Thoracic aorta endothelial cell (primary cell): Measurements from ENCODE around the gene SKI.

- CAGE, long polyA plus RNA: no peak
These were observed 15.3 kb upstream of the SKI start for GRCh38 chr1:2212504-2213546.

DNA sequence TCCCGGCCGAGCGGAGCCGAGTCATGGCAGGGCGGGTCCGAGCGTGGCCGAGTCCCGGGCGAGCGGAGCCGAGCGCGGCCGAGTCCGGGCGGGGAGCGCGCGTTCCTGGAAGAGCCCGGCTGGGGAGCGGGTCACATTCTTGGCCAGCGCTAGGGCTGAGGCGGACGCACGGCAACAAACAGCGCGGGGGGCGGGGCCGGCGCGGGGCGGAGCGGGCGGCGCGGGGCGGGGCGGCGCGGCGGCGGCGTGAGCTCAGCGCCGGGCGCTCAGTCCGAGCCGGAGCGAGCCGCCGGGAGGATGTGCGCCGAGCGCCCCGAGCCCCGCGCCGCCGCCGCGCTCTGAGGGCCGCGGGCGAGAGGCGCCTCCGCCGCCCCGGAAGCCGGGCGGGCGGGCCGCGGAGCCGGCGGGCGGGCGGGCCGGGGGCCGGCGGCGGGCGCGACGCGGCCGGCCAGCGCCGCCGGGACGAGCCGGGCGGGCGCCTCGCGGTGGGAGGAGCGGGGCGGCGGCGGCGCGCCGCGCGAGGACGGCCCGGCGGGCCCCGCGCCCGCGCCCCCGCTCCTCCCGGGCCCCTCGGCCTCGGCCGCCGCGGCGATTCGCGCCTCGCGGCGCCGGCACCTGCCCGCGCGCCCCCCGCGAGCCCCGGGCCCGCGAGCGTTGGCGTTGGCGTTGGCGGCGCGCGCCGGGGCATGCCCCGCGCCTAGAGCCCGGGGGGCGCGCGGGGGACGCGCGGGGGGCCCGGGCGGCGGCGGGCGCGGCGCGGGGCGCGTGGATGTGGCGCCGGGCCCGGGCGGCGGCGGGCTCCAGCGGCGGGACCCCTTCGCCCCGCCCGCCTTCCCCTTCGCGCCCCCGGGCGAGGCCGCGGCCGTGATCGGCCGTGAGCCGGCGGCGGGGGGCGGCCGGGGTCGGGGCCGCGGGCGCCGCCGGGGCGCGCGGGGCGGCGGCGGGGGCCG, at the start of gene SKI:
Gene SKI (plus strand): TSS at position 555 of the 950 bp plus-strand sequence.
- CAGE, long polyA plus RNA: no peak

DNA sequence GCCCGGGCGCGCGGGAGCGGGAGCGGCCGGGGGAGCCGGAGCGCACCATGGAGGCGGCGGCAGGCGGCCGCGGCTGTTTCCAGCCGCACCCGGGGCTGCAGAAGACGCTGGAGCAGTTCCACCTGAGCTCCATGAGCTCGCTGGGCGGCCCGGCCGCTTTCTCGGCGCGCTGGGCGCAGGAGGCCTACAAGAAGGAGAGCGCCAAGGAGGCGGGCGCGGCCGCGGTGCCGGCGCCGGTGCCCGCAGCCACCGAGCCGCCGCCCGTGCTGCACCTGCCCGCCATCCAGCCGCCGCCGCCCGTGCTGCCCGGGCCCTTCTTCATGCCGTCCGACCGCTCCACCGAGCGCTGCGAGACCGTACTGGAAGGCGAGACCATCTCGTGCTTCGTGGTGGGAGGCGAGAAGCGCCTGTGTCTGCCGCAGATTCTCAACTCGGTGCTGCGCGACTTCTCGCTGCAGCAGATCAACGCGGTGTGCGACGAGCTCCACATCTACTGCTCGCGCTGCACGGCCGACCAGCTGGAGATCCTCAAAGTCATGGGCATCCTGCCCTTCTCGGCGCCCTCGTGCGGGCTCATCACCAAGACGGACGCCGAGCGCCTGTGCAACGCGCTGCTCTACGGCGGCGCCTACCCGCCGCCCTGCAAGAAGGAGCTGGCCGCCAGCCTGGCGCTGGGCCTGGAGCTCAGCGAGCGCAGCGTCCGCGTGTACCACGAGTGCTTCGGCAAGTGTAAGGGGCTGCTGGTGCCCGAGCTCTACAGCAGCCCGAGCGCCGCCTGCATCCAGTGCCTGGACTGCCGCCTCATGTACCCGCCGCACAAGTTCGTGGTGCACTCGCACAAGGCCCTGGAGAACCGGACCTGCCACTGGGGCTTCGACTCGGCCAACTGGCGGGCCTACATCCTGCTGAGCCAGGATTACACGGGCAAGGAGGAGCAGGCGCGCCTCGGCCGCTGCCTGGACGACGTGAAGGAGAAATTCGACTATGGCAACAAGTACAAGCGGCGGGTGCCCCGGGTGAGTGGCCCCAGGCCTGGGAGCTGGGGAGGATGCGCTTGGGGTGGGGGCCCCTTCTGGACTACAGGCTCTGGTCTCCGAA, 950 bp downstream of the SKI start:
- CAGE, long polyA plus RNA: no peak

DNA sequence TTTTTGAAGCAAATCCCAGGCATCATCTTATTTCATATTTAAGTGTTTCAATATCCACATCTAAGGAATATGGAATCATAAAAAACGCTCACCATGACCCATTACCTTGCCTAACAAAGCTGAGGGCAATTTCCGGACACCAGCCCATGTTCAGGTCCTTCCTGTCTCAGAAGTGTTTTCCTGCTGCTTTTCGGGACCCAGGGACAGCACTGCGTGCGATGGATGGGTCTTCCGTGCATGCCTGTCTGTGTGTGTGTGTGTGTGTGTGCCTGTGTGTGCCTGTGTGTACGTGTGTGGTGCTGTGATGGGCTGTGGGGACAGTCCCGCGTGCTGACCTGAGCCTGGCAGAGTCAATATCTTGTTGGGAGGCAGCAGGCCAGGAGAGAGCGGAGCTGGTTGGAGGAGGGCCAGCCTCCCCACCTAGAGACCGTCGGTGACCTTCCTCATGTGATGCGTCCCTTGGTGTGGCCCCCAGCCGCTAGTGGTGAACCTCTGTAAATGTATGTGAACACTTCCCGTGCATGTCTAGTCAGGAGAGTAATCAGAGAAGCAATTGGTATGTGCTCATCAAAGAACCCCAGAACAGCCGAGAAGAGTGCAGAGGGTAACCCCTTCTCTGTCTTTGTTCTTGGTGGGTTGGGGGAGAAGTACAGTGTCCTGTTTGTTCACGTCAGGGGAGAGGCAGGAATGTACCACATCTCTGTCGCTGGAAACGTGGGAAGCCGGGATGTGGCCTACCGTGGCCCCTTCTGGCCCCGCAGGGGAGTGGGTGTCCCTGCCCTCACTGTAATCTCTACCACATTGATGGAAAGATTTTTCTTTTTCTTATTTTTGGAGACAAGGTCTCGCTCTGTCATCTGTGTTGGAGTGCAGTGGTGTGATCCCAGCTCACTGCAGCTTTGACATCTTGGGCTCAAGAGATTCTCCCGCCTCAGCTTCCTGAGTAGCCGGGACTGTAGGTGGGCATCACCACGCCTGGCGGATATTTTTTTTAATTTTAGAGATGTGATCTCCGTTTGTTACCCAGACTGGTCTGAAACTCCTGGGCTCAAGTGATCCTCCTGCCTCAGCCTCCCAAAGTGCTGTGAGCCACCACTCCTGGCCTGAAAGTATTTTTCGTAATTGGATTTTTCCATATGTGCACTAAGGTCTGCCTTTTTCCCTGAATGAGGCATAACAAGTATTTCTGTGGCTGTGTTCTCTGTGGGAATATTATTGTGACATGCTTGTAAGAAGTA, 14.0 kb downstream of the SKI start:
- CAGE, long polyA plus RNA: no peak

DNA sequence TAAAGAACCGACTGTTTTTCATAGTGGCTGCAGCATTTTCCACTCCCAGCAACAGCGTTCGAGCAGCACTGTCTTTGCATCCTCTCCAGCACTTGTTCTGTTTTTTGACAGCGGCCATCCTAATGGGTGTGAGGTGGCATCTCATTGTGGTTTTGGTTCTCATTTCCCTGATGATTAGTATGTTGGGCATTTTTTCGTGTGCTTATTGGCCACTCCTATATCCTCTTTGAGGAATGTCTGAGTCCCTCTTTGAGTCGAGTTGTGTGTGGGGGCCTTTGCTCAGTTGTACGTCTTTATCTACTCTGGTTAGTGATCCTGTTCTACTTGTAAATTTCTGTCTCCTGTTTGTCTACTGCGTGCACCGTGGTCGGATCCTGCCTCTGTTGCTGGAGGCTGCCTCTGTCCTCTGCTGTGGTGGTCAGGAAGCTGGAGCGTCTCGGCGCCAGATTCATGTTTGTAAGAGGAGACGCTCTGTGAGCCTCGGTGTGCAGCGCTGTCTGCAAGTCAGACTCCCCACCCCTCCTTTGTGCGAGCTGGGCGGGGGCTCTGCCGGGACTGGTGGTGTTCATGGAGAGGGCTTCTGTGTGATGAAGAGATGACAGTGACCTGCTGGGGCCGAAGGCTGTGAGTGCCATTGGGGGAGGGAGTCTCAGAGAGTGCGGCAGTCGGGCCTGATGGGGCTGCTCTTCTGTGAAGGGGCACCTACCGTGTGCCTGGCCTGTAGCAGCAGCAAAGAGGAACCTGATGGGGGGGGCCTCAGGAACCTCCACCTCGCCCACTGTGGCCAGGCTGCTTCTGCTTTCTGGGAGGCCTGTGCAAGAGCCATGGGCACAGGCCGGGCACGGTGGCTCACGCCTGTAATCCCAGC, 18.2 kb downstream of the SKI start:
- CAGE, long polyA plus RNA: no peak

GRCh38 chr1:2247734-2248941, 20.0 kb downstream of the SKI start:
- CAGE, long polyA plus RNA: no peak

GRCh38 chr1:2274113-2275011, 46.2 kb downstream of the SKI start:
- CAGE, long polyA plus RNA: no peak

DNA sequence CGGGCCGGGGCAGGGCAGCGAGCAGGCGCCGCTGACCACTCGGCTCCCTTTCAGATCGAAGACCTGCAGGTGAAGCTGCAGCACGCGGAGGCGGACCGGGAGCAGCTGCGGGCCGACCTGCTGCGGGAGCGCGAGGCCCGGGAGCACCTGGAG, 78.3 kb downstream of the SKI start:
- CAGE, long polyA plus RNA: no peak

DNA sequence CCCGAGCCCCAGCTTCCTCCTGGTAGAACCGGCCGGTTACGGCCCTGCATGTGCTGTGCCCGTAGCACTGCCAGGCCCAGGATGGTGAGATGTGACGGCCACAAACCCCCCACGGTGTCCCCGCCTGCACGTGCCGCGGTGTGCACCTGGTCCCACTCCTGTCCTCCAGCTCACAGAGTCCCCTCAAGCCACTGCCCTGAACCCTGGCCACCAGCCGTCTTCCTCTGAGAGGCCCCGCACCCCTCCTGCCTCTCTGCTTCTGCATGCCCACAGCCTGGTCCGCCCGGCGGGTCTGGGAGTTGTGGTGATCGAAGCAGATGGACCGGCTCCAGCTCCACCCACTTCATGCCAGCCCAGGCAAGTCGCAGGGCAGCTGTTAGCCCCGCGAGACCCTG, 55.4 kb downstream of the MORN1 start:
- CAGE, long polyA plus RNA: no peak

DNA sequence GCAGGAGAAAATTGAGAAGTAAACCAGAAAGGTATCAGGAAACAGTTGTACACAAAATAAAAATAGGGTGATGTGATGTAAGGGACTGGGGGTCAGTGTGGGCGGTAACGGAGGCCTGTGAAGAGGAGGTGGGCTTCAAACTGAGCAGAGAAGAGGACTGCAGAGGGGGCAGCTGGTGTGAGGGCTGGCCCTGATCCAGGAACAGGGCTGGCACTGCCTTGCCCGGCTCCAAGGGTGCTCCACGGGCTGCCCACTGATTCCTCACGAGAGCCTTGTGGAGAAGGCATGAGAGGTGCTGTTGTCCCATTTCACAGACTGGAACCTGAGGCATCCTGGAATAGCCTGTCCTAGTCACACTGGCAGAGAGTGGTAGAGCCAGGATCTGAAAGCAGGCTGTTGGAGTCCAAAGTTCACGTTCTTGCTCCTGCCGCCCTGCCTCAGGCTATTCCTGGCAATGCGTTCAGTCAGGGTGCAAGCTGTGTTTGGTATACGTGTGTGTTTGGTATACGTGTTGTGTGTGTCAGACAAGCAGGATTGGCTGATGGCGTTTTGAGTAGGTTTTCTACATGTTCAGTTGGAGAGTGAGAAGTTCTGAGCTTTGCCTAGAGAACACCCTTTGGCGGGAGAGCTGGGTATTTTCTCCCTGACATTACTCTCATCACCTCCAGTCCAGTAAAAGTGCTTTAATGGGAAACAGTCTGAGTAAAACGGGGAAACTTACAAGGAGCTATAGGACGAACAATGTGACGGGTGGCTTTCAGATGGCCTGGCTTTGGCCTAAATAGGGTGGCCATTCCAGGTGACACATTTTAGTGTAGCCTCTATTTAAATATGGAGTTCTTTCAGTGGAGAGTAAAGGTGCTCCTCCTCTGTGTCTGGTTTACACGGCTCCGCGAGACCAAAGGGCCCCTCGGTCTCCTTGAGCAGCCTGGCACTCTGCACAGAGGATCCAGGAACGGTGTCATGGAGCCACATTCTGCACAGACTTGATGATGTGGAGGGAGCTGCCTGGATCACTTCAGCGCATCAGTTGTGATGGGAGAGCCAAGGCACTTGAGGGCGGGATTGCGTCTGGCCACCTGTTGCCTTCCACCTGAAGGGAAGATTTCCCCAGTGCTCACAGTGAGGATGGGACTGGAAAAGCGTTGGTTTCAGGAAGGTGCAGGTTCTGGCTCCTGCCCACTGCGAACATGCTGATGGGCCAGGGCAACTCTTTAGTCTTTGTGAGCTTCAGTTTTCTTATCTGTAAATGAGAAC, 2.1 kb downstream of the RER1 start:
- CAGE, long polyA plus RNA: no peak

GRCh38 chr1:2446338-2446775, 29.7 kb upstream of the PLCH2 start:
- CAGE, long polyA plus RNA: no peak

GRCh38 chr1:2480905-2481334, 4.8 kb downstream of the PLCH2 start:
- CAGE, long polyA plus RNA: no peak

GRCh38 chr1:2504987-2505601, 21.3 kb downstream of the PANK4 start:
- CAGE, long polyA plus RNA: no peak

DNA sequence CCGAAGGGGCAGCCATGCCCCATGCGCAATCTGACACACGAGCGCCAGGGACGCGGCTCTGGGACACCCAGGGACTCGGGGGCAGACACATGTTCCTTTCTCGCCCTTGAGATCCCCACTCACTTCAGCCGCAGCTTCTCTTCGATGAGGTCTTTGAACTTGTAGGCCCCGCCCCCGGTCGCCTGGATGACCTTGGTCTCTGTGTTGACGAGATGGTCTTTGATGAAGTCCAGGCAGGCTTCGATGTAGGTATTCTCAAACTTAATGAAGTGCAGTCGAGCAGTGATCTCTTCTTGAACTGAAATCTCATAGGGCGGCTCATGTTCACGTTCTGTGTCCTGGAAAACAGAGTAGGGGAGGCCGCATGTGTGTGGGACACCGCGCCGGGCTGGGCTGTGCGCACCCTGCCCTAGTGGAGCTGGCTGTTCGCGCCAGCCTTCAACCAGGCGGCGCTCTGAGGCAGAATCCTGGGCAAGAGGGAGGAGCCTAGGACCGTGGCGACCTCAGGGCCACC, 5.4 kb downstream of the PANK4 start:
- CAGE, long polyA plus RNA: no peak

GRCh38 chr1:2547679-2548029, 8.5 kb upstream of the TNFRSF14 start:
- CAGE, long polyA plus RNA: no peak

GRCh38 chr1:2642859-2643702, 10.3 kb upstream of the MMEL1 start:
- CAGE, long polyA plus RNA: no peak

- CAGE, long polyA plus RNA: no peak
These were observed 61.4 kb upstream of the ACTRT2 start for GRCh38 chr1:2959906-2960292.

DNA sequence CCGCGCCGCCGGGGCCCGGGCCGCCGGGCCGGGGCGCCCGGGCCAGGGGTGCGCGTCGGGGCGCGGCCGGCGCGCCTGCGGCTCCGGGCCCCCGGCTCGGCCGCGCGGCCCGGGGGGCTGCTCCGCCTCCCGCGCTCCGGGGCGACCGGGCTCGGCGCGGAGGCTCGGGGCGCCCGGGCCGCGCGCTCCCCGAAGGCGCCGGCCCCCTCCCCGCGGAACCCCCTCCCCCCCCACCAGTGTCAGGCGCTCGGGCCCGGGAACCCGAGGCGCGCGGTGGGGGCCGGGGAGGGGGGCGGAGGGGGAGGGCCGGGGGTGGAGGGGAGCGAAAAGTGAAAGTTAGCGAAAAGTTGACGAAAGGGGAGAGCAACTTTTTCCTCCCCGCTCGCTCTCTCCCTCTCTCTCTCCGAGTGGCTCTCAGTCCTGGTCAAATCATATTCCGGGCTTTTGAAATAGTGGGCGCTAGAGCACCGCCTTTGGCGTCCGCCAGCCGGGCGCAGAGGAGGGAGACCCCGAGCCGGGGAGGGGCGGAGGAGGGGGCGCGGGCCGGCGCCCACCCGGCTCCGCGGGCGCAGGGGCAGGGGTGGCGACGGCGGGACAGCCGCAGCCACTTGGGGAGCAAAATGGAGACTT, 433 bp downstream of the PRDM16 start:
- CAGE, long polyA plus RNA: no peak

- CAGE, long polyA plus RNA: no peak
These were observed 9.4 kb downstream of the PRDM16 start for GRCh38 chr1:3078241-3079006.

DNA sequence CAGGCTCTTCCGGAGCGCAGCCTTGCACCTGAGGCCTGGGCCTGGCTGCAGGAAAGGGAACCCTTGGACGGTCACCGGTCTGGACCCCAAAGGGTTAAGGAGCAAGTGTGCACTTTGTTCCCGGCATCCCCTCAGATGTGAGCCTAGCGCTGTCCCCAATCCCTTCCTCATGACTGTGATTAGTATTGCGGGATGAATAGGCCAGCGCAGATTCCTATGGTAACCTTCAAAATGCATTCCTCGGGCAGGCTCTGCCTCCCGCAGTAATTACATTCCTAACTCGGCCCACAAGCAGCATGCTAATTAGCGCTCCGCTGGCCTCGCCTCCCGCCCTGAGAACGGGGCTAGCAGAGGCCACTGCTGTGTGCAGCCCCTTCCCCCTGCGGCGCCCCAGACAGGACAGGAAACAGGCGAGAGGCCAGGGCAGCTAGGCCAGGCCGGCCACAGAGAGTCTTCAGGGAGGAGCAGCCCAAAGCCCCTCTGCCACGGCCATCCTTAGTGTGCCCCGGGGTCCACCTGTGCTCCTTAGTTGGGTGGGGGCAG, 36.5 kb downstream of the PRDM16 start:
- CAGE, long polyA plus RNA: no peak